ENCODE measurements around a stretch of chr2.

DNA sequence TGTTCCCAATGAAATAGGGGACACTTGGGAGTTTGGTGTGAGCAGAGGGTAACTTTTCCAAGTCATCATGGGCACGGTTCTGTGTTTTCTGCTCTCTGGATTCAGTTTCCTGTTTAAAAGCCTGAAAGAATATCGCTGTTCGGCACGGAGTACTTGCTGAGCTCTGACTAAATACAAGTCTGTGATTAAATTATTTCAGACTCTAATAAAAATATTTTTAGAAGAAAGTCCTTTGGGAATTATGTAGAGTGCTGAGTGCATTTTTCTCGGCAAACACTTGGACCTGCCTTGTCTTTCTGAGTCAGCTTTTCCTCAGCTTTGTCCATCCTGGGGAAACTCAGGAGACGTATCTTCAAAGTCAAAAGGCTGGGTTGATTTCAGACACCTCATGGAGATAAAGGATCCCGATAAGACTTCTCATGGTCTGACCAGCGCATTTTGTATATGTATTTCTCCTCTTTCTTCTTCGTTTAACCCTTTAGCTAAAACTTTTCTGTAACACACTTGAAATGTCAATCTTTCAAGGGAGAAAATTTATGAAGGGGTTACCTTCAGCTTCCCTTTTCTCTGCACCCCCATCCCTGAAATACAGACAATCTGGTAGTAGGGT, 46.0 kb downstream of the IL1R2 start:
- PRO-cap = bidirectional peak, plus-strand start at position 355 of the sequence, minus-strand start at position 165 of the sequence
- RAMPAGE, long total RNA, 3 experiments = start-site peak on the plus strand in 1 of 3 experiments, centred at position 316 of the sequence, 10 reads per replicate; start-site peak on the minus strand in 2 of 3 experiments, centred at positions 153 to 175 of the sequence, 18 to 37 reads per replicate

- PRO-cap = no peak
- RAMPAGE, long total RNA, 3 experiments = no peak in any of the 3 experiments
Measured at GRCh38 chr2:102061122-102061849, 69.5 kb downstream of the IL1R2 start.

DNA sequence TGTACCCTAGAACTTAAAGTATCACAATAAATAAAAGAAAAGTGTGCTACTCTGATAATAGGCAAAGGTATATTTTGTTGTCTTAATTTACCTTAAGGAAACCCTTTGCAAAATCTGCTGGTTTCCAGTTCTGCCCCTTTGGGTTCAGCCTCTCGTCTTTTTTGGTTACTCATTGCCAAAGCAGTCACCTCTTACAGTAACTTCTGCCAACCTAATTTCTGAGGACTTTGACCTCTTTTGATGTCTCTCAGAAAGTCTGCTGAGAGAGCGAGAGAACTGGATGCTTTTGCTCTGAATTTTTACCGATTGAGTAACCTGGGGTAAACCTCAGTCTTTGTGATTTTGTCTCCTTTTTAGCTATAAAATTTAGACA, 34.9 kb upstream of the IL1R1 start:
- PRO-cap = no peak
- RAMPAGE, long total RNA, 3 experiments = no peak in any of the 3 experiments

DNA sequence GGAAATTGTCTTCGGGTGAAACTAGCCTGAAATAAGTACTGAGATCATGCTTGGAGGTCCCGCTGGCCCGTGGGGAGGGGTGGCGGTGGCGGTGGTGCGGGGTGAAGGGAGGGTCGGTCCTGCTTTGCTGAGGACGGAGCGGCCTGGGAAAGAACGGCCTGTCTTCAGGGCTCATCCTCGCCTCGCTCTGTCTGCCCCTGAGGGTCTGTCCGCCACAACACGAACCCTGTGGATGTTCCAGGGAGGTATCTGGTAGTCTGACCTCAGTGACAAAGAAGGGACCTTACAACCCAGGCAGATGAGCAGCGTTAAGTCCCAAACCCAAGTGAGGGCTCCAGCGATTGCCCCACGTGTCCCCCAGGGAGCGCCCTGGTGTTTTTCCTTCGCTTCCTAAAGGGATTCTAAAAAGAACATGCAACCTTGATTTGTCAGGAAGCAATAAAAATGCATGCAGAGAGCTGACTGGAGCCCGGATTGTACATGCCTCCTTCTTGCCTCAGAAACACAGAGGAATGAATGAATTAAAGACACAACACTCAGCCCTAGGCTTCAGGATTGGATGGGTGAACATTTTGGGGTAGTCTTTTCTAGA, 58.9 kb downstream of the IL1RL2 start:
- PRO-cap = unidirectional peak, minus-strand start at position 300 of the sequence
- RAMPAGE, long total RNA, 3 experiments = no peak in any of the 3 experiments

DNA sequence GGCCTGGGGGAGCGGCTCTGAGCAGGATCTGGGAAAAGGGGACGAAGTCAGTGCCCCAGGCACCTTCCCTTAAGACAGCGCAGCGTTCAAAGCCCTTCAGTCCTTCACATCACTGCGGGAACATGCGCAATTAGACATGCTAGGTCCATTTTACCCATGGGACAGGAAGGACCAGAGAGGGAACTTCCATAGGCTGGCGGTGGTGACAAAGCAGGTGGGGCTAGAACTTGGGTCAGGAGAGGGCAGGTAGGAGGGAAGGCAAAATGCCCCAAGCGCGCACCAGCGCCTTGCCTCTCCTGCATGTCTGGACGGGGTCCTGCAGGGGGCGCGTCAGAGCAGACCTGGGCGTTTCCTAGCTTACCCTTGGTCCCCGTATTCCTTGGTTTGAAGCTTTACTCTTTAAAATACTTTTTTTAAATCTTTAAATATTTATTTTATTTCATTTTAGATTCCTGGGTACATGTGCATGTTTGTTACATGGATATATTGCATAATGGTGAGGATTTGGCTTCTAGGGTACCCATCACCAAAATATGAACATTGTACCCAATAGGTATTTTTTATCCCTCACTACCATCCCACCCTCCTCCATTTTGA, 59.8 kb upstream of the IL1RL1 start:
- PRO-cap = unidirectional peak, minus-strand start at position 298 of the sequence
- RAMPAGE, long total RNA, 3 experiments = no peak in any of the 3 experiments

- PRO-cap = no peak
- RAMPAGE, long total RNA, 3 experiments = no peak in any of the 3 experiments
Measured at GRCh38 chr2:102325216-102325941, 14.0 kb downstream of the IL1RL1 start.

GRCh38 chr2:102336364-102337455, 18.9 kb upstream of the IL18R1 start:
- PRO-cap = no peak
- RAMPAGE, long total RNA, 3 experiments = start-site peak on the plus strand in 1 of 3 experiments, at chr2:102337236-102337324 at its widest, 131 reads per replicate

GRCh38 chr2:102397750-102398304, 25.1 kb upstream of the IL18RAP start:
- PRO-cap = no peak
- RAMPAGE, long total RNA, 3 experiments = no peak in any of the 3 experiments

- PRO-cap = no peak
- RAMPAGE, long total RNA, 3 experiments = no peak in any of the 3 experiments
Measured at GRCh38 chr2:102418338-102418784, 4.6 kb upstream of the IL18RAP start.

GRCh38 chr2:102476366-102476791, 3.4 kb downstream of the SLC9A4 start:
- PRO-cap = no peak
- RAMPAGE, long total RNA, 3 experiments = no peak in any of the 3 experiments

DNA sequence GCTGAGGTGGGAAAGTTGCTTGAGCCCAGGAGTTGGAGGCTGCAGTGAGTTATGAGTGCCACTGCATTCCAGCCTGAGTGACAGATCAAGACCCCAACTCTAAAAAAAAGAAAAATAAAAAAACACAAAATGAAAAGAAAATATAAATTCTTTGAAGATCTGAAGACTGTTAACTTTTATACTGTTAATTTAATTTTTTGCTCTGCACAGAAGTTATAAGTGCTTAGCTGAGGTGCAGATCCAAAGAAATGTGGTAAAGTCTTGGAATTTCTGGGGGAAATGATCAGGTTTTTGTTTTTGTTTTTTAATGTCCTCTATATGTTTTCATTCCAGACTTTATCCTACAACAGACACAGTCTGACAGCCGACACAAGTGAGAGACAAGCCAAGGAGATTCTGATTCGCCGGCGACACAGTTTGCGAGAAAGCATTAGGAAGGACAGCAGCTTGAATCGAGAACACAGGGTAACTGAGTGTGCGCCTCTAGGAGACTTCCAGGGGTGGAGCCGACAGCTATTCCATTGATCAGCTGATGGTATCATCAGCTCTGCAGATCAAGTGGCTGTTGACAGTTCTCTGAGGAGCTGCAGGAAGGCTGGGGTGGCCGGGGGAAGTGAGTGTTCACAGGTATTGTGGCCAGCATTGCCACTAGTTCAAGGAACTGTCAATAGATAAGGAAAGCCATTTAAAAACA, 32.3 kb downstream of the MFSD9 start:
- PRO-cap = no peak
- RAMPAGE, long total RNA, 3 experiments = no peak in any of the 3 experiments

- PRO-cap = no peak
- RAMPAGE, long total RNA, 3 experiments = no peak in any of the 3 experiments
Measured at GRCh38 chr2:104434504-104434717, 419.5 kb upstream of the POU3F3 start.

DNA sequence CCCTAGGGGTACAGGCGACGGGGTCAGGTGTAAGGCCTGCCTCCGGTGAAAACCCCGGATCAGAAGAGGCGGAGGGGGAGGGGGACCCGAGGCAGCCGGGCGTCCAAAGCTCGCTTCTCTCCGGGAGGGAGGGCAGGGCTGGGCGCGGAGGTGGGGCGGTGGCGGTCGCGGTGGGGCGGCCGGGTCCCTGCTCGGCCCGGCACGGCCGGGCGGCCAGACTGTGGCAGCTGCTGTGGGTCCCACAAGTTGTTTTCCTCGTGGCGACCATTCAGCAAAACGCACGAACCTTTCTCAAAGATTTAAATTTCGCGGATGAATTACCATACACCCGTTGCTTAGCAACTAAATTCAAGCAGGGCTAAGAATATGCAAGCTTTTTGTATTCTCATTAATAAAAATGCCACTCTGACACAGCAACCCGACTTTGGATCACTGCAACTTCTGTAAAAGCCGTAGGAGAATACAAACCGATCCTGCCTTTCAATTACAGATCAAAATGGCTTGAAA, 8.6 kb downstream of the POU3F3 start:
- PRO-cap = no peak
- RAMPAGE, long total RNA, 3 experiments = no peak in any of the 3 experiments

DNA sequence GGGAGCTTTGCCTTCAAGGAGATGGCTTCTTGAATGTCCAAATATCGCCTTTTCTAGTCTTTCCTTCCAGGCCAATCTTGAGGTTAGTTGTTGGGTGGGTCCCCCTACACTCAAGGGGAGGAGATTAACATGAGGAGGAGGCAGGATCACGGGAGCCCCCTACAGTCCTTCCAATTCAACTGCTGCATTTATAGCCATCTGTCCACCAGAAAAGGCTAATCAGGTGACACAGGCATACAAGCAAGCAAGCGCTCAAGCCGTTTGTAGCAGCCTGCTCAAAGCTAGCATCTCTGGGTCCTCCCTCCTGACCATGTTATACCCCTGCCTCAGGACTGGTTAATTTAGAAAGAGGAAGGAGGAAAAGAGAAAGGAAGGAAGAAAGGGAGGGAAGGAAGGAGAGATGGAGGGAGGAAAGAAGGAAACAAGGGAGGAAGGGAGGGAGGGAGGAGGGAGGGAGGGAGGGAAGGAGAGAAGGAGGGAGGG, 87.6 kb downstream of the MRPS9 start:
- PRO-cap = no peak
- RAMPAGE, long total RNA, 3 experiments = no peak in any of the 3 experiments

DNA sequence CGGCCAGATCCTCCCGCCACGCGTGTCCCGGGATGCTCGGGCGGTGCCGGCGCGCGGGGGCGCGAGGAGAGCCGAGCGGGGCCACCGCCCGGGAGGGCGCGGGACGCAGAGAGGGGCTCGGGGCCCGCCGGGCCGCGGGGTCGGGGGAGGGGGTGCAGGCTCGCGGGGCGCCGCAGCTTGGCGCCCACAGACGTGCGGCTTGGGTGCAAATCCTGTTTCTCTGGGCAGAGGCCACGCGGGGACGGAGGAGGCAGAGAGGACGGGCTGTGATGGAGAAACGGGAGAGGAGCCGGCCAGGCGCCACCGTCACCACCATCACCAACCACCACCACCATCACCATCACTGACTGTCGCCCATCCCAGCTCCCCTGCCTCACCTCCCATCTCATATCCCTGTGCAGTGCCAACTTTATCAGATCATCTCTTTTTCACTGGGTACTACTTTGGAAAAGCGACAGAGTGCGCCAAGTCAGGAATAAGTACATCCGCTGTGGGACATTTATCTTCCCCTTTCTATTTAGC, 97.2 kb upstream of the GPR45 start:
- PRO-cap = no peak
- RAMPAGE, long total RNA, 3 experiments = no peak in any of the 3 experiments

GRCh38 chr2:105275315-105275703, 33.8 kb downstream of the GPR45 start:
- PRO-cap = no peak
- RAMPAGE, long total RNA, 3 experiments = no peak in any of the 3 experiments

- PRO-cap = no peak
- RAMPAGE, long total RNA, 3 experiments = no peak in any of the 3 experiments
Measured at GRCh38 chr2:105280449-105280814, 38.9 kb downstream of the GPR45 start.

DNA sequence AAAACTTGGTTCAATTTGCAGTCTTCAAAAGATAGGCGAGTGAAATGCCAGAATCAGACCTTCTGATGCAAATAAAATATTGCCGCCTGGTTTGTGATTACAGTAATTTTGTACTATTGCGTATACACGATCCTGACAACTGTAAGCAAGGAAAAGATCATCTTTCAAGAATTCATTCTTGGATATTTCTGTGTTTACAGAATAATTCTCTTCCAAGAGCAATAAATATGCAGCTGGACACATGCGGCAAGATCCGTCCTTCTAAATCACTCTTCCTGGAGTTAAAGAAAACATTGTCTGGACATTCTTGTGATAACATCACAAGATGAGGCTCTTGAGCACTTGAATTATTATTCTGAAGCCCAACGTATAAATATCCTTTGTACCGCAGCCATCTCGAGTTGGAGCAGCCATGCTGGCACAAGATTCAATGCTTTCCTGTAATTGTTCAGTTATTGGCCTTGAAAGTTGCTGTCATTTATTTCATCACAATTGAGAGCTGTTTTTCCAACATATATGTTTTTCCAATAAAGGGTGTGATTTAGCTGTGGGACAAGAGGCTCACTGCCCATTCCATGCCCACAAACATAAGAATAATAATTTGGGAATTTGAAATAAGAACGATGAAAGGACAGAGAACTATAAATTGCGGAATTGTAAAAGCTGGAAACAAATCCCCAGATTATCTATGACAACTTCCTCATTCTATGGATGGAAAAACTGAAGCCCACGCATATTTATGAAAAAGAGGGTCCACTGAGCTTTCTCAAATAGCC, 9.8 kb downstream of the FHL2 start:
- PRO-cap = no peak
- RAMPAGE, long total RNA, 3 experiments = no peak in any of the 3 experiments

- PRO-cap = unidirectional peak, plus-strand start at chr2:105393906
- RAMPAGE, long total RNA, 3 experiments = no peak in any of the 3 experiments
Measured at GRCh38 chr2:105393730-105394519, 4.9 kb downstream of the FHL2 start.

- PRO-cap = no peak
- RAMPAGE, long total RNA, 3 experiments = no peak in any of the 3 experiments
Measured at GRCh38 chr2:105394738-105395713, 3.8 kb downstream of the FHL2 start.

Measured in subcutaneous adipose tissue (tissue), 3 donors.